NT2/D1 (cell line): ENCODE measurements around a stretch of chr20.

GRCh38 chr20:44207819-44208576 is 2.6 kb downstream of the OSER1 start:
- RRBS, 2 experiments = no CpG with 5 or more reads among the region's 9 CpGs

GRCh38 chr20:44309406-44310047 is 1.5 kb downstream of the FITM2 start:
- RRBS, 2 experiments = no CpG with 5 or more reads among the region's 7 CpGs

- RRBS, 2 experiments = no CpG with 5 or more reads among the region's 25 CpGs
Observed at GRCh38 chr20:44402089-44403323, 47.0 kb downstream of the HNF4A start.

DNA sequence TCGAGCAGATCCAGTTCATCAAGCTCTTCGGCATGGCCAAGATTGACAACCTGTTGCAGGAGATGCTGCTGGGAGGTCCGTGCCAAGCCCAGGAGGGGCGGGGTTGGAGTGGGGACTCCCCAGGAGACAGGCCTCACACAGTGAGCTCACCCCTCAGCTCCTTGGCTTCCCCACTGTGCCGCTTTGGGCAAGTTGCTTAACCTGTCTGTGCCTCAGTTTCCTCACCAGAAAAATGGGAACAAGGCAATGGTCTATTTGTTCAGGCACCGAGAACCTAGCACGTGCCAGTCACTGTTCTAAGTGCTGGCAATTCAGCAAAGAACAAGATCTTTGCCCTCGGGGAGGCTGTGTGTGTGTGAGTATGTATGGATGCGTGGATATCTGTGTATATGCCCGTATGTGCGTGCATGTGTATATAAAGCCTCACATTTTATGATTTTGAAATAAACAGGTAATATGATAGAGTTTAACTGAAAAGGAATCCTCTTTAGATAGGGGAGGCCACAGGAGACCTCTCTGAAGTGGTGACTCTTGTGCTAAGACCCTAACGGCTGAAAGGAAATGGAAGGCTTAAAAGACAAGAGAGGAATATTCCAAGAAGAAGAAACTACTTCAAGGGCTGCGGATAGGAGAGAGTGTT is 51.4 kb upstream of the TTPAL start:
- RRBS, 2 experiments = no CpG with 5 or more reads among the region's 13 CpGs

DNA sequence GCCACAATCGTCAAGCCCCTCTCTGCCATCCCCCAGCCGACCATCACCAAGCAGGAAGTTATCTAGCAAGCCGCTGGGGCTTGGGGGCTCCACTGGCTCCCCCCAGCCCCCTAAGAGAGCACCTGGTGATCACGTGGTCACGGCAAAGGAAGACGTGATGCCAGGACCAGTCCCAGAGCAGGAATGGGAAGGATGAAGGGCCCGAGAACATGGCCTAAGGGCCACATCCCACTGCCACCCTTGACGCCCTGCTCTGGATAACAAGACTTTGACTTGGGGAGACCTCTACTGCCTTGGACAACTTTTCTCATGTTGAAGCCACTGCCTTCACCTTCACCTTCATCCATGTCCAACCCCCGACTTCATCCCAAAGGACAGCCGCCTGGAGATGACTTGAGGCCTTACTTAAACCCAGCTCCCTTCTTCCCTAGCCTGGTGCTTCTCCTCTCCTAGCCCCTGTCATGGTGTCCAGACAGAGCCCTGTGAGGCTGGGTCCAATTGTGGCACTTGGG is 46.0 kb upstream of the TTPAL start:
- RRBS, 2 experiments = no CpG with 5 or more reads among the region's 10 CpGs

DNA sequence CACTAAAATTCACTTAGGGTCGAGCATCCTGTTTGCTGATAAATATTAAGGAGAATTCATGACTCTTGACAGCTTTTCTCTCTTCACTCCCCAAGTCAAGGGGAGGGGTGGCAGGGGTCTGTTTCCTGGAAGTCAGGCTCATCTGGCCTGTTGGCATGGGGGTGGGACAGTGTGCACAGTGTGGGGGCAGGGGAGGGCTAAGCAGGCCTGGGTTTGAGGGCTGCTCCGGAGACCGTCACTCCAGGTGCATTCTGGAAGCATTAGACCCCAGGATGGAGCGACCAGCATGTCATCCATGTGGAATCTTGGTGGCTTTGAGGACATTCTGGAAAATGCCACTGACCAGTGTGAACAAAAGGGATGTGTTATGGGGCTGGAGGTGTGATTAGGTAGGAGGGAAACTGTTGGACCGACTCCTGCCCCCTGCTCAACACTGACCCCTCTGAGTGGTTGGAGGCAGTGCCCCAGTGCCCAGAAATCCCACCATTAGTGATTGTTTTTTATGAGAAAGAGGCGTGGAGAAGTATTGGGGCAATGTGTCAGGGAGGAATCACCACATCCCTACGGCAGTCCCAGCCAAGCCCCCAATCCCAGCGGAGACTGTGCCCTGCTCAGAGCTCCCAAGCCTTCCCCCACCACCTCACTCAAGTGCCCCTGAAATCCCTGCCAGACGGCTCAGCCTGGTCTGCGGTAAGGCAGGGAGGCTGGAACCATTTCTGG is 44.2 kb upstream of the TTPAL start:
- RRBS, 2 experiments = no CpG with 5 or more reads among the region's 10 CpGs

DNA sequence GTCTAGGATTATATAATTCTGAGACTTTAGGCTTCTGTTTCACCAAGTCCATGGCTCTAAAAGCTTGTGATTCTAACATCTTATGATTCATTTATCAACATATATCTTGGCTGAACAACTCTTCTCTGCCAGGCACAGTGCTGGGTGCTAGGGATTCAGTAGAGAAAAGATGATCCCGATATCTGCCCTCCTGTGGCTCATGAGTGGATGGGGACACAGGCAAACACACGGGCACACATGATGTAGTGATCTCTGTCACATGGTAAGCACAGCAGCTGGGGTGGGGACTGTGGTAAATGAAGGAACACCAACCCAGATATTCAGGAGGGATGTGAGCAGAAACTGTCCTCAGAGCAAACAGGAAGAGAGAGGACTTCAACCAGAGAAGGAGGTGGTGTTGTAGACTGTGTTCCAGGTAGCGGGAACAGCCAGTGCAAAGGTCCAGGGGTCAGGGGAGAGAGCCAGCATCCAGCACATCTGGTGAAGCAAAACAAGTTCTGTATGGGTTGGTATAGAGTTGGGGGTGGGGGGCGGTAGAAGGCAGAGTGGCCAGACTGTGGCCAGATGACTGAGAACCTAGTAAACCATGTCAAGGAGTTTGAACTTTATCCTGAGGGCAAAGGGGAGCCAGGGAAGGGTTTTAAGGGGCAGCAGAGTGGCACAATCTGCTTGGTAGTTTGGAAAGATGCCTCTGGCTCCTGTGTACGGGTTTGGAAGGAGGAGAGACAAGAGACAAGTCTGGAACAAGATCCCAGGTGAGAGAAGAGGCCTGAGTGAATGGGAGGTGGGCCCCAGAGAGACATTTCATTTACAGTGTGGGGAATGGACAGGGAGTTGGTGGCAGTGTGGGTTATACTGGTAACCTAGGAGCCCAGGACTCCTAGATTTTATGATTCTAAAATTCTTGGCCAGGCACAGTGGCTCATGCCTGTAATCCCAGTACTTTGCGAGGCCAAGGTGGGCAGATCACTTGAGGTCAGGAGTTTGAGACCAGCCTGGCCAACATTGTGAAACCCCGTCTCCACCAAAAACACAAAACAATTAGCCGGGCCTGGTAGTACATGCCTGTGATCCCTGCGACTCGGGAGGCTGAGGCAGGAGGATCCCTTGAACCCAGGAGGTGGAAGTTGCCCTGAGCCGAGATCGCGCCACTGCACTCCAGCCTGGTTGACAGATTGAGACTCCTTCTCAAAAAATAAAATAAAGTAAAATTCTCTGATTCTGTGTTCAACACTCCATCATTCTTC is 27.7 kb upstream of the TTPAL start:
- RRBS, 2 experiments = no CpG with 5 or more reads among the region's 13 CpGs

GRCh38 chr20:44471281-44471987 is 4.2 kb upstream of the TTPAL start:
- RRBS, 2 experiments = no CpG with 5 or more reads among the region's 9 CpGs

GRCh38 chr20:44494030-44494747 is 18.5 kb downstream of the TTPAL start:
- RRBS, 2 experiments = no CpG with 5 or more reads among the region's 4 CpGs

DNA sequence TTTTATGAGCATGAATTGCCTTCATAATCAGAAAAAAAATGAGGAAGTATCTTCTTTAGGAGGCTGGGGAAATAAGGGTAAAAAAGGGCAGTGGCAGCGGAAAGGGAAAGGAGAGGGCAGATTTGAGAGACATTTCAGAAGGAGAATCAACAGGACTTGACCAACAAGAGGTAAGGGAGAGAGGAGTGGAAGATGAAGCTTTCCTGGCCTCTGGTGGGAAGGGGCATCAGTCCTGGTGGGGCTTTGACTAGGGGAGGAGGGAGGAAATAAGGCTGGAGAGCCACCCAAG is 14.4 kb upstream of the SERINC3 start:
- RRBS, 2 experiments = no CpG with 5 or more reads among the region's 1 CpG

- RRBS, 2 experiments = no CpG with 5 or more reads among the region's 1 CpG
Observed at GRCh38 chr20:44563887-44564346, 18.5 kb upstream of the PKIG start.

GRCh38 chr20:44586857-44587567 is 4.6 kb downstream of the PKIG start:
- RRBS, 2 experiments = no CpG with 5 or more reads among the region's 6 CpGs

DNA sequence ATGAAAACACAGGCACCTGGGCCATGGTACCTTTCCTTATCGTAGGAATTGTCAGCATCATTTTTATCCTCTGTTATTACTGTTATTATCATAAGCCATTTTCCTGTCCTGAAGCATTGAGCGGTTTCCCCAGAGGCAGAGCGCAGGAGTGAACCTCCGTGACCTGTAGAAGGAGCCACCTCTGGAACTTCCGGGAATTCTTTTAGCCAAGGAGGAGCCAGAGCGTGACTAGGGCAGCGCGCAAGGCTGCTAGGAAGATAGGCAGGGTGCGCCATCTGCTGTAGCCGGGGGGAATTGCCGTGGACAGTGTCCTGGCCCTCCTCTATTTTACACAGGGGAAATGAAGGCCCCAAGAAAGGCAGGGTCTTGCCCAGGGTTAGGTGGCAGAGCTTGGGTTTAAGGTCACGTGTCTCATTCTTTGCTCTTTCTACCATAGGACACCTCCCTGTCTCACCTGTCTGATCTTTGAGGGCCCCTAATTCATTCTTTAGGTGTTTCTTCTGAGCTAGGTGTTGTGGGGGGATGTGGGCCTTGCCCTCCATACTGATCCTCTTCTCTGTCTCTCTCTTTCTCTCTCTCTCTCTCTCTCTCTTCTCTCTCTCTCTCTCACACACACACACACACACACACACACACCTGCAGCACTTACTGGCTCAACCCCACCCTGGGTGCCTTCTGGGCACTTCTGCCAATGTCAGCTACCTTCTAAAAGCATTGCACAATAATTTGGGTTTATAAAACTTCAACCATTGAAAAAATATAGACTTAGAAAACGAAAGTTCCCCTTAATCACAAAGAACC is 27.7 kb downstream of the PKIG start:
- RRBS, 2 experiments = 0 to under 1% methylated on average over 4 of the region's 13 CpGs

DNA sequence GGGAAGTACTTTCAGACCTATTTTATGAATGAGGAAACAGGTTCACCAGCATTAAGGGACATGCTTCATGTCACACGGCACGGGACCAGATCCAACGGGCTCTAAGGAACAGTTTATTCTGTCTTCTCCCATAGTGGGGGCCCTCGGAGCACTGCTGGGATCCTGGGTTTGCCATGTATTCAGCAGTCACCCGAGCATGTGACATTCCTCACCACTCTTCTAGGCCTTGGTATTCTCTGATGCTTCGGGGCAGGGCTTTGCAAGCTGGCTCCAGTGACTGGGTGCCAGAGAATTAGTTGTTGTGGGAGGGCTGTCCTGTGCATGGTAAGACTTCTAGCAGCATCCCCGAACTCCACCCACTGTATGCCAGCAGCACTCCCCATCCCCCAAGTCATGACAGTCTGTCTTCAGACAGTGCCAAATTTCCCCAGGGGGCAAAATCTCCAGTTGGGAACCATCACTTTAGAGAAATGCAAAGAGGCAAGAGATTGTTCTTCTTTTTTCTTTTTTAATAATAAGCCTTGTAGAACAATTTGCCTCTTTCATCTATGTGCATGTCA is 5.5 kb downstream of the CCN5 start:
- RRBS, 2 experiments = no CpG with 5 or more reads among the region's 7 CpGs

DNA sequence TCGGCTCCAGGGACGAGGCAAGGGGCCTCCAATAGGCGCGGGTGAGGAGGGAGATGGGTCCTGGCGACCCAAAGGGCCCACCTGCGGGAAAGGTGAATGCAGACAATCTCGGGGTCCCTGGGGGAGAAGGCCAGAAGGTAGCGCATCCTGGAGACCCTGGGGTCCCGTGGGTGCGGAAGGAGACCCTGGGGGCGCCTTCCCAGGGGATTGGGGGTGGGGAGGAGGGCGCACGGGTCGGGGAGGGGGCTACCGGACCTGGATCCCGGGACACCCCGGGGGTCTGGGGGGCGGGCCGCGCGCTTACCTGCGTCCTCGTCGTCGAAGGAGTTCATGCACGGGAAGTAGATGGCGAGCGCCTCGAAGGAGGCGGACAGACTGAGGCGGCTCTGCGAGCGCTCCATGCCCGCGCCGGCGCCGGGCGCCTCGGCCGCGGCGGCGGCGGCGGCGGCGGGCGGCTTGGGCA is 444 bp downstream of the RIMS4 start:
- RRBS, 2 experiments = 0% methylated on average over 11 of the region's 49 CpGs; no CpG with 5 or more reads in 1 of the 2 experiments

- RRBS, 2 experiments = no CpG with 5 or more reads among the region's 7 CpGs
Observed at GRCh38 chr20:44906960-44907611, 2.8 kb upstream of the PABPC1L start.

DNA sequence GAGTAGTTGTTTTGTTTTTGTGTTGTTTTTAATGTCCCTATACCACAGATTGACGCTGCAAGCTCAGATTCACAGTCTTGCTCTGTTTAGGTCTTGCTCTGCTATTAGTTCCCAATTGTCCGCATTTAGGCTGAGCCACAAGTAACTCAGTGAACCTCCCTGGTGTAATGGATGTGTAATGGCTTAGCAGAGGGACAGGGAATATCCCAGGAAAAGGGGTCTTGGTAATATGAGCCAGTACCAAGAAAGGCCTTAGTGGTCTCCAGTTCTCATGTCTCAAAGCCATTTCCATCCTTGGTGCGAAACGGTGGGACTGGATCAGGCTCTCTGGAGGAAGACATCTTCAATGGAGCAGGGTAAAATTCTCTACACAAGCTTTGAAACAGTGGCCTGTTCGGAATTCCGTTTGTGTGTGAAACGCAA is 610 bp upstream of the PABPC1L start:
- RRBS, 2 experiments = no CpG with 5 or more reads among the region's 7 CpGs

DNA sequence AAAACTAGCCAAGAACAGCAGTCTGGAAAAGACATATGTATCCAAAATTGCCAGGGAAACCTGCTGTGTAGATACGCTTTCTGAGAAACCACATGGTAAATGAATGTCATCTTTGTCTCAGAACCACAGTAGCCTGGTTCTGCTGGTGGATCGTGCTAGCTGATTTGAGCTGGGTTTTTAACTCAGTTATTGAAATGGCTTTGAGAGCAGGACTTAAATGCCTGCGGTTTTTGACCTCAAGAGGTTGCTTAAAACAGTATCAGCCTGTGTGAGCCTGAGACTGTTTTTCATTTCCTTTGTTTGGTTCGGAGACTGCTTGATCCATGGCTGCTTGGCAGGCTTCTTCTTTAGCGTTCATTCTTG is 47.9 kb downstream of the KCNS1 start:
- RRBS, 2 experiments = no CpG with 5 or more reads among the region's 5 CpGs

DNA sequence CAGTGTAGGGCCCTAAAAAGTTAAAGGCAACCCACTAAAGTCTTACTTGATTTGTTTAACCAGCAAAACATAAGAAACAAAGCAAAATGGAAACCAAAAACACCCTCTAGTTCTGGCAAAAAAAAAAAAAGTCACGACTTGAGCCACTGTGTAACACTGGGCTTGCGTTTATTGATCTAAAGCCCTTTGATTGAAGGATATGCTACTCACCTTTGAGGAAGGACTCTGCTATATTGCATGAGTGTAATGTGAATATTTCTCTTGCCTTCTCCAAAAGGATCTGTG is 12.1 kb downstream of the KCNS1 start:
- RRBS, 2 experiments = no CpG with 5 or more reads among the region's 2 CpGs

- RRBS, 2 experiments = 100% methylated on average over 2 of the region's 11 CpGs; no CpG with 5 or more reads in 1 of the 2 experiments
Observed at GRCh38 chr20:45358891-45359771, 3.8 kb upstream of the SYS1 start.